ENCODE results near the genes PYGO1 and AQP9.

- PRO-cap = bidirectional peak, plus-strand start at chr15:55588567, minus-strand start at chr15:55588345
- RAMPAGE, long total RNA, 4 experiments = no peak in any of the 4 experiments
Measured at GRCh38 chr15:55588052-55588705, at the start of gene PYGO1. Gene PYGO1 (minus strand): TSS chr15:55588345.

- PRO-cap = unidirectional peak, plus-strand start at chr15:55652658
- RAMPAGE, long total RNA, 4 experiments = no peak in any of the 4 experiments
Measured at GRCh38 chr15:55652186-55652891, 64.2 kb upstream of the PYGO1 start.

GRCh38 chr15:55737217-55737963 lies 5.6 kb downstream of the PRTG start:
- PRO-cap = no peak
- RAMPAGE, long total RNA, 4 experiments = no peak in any of the 4 experiments

DNA sequence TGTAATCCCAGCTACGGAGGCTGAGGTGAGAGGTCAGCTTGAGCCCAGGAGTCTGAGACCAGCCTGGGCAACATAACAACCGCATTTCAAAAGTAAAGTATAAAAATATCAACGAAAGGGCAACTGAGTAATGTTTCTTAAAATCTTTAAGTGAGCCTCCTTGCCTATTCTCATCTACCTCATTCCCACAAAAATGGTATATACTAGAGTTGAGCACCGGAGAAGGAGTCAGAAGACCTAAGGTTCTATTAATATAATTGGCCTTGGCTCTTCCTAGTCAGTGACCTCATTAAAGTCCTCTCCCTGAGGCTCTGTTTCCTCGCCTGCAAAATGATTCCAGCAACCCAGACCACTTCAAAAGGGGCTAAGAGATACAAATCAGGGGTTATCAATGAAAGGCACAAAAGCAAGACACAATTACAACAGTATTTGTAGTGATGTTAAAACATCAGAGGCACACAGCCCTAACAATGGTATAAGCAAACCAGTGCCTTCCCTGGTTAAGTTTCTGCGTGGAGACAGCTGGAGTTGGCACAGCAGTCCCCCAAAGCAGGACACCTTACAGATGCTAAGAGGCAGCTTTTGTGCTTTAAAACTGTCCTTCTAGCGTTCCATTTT lies 1.3 kb downstream of the ZNF280D start:
- PRO-cap = unidirectional peak, plus-strand start at position 503 of the sequence
- RAMPAGE, long total RNA, 4 experiments = no peak in any of the 4 experiments

DNA sequence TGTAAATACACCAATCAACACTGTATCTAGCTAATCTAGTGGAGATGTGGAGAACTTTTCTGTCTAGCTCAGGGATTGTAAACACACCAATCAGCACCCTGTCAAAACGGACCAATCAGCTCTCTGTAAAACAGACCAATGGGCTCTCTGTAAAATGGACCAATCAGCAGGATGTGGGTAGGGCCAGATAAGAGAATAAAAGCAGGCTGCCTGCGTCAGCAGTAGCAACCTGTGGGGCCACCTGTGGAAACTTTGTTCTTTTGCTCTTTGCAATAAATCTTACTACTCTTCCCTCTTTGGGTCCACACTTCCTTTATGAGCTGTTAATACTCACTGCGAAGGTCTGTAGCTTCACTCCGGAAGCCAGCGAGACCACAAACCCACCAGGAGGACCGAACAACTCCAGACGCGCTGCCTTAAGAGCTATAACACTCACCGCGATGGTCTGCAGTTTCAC lies 47.0 kb upstream of the ZNF280D start:
- PRO-cap = no peak
- RAMPAGE, long total RNA, 4 experiments = no peak in any of the 4 experiments

DNA sequence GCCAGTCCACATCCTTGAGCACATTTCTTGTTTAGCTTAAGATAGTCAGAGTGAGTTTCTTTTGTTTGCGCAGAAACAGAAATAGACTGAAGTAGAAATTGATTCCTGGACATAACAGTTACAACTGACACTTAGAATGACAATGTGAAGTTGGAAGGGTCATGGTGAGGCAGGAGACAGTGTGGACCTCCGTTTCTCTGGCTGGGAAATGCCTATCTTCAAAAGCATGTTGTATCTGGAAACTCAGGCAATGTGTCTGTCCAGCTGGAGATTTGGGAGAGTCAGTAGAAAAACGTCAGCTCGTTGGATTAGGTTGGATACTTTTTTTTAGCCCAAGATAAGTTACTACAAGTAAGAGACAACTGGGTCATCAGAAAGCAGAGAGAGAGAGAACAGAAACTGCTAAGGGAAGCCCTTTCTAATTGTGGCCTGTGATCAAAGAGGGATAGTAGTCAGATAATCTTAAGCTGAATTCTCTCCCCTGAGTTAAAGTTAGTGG lies 78.8 kb upstream of the ZNF280D start:
- PRO-cap = no peak
- RAMPAGE, long total RNA, 4 experiments = no peak in any of the 4 experiments

DNA sequence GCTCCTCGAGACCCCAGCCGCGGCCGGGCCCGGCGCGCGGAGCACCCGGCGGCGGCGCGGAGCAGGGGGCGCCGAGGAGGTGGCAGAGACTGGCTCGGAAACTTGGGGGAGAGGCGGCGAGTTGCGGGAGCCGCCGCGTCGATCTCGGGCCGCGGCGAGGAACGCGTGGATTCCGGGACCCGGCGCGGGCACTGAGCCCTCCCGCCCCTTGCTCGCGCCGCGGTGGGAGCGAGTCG lies 1.0 kb downstream of the TCF12 start:
- PRO-cap = no peak
- RAMPAGE, long total RNA, 4 experiments = no peak in any of the 4 experiments

DNA sequence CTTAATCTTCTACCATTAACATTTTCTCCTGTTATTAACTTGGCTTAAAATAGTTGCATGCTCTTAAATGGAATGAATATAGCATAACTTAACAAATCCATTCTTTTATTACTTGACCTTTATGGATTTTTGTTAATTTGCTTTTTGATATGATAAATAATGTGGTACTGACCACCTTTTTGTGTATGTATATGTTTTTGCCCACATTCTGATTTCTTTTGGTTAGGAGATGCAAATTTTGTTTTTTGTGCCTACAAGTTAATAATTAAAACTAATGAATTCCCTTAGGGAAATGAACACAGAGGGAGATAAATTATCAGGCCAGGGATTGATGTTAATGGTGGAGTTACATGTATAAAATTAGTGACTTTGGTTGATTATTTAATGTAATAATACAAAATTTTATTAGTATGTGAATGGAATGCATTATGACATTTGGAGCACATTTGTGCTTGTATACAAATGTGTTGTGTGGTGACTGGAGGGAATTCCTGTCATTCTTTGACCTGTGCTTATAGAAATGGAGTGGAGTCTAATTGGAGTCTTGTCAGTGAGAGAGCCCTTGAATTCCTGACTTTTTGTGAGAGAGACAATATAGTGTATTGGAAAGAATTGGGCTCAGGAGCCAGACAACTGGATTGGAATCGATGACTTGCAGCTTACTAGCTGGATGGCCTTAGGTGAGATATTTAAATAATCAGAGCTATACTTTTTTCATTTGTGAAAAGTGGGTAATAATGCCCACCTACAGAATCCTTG lies 9.2 kb downstream of the TCF12 start:
- PRO-cap = no peak
- RAMPAGE, long total RNA, 4 experiments = no peak in any of the 4 experiments

DNA sequence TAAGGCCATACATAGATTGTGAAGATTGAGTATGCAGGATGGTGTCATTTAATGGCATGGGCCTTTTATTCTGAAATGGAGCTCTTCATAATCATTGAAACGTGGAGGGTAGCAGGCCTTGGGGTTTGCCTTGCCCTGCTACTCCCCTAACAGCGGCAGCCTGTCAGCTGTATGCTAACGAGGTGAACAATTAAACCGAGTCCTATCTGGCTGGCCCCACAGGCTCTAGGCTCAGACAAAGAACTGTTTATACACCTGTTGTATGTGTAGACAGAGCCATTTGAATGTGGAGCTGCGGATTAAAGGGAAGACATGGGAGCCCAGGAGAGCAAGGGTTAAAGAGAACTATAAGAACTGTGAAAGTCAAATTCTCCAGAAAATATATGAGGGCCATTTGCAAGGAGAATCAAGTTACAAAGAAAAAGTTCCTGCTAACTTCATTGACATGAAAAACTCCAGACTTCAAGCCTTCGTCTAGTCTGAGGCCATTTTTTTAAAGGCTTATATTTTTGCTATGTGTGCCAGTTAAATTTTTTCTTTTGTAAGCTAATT lies 116.7 kb upstream of the CGNL1 start:
- PRO-cap = no peak
- RAMPAGE, long total RNA, 4 experiments = no peak in any of the 4 experiments

DNA sequence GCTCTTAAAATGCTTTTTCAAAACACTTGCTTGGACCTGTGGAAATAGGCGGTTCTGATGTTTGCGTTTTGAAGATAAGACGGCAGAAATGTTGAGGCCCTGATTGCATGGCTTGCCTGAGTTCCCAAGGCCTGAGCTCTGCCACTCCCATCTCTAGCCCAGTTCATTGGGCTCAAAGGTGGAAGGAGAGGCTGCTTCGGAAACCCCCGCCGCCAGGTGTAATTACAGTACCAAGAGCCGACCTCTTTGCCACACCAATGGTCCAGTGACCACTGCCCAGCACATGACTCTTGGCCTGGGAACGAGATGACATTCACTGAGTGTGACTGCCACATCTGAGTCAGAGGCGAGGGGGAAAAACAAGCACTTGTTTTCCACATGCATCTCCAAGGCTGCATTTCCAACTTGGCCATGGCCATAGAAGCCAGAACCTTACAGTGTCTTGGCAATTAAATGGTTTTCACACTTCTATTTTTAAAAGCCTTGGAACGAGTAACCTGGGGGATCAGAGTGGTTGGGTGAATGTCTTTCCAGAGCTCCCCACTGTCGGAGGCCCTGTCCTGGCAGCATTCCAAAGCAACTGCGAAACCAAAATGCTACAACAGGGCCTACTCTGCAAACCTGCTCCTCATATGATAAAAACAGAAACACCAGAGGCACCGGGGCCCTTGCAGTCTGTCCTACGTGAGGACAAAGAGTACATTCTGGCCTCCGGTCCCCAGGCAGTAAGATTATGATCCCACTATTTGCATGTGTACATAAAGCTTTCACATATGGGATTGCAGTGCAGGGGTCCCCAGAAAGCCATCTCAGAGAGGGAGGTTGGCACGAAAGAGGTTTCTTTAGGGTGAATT lies 63.7 kb upstream of the CGNL1 start:
- PRO-cap = bidirectional peak, plus-strand start at position 338 of the sequence, minus-strand start at position 140 of the sequence
- RAMPAGE, long total RNA, 4 experiments = no peak in any of the 4 experiments

DNA sequence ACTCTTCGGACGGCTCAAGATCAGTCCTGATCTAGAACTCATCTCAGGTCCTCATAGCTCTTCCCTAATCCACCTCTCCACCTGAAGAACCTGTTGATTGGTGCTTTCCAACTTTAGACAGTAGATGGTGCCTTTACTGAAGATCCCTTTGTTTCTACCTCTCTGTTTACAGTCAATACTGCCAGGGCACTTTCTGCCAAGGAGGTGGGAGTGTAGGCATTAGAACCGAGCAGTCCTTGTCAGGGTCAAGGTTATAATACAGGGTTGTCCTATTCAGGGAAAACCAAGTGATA lies 1.2 kb downstream of the CGNL1 start:
- PRO-cap = no peak
- RAMPAGE, long total RNA, 4 experiments = no peak in any of the 4 experiments

DNA sequence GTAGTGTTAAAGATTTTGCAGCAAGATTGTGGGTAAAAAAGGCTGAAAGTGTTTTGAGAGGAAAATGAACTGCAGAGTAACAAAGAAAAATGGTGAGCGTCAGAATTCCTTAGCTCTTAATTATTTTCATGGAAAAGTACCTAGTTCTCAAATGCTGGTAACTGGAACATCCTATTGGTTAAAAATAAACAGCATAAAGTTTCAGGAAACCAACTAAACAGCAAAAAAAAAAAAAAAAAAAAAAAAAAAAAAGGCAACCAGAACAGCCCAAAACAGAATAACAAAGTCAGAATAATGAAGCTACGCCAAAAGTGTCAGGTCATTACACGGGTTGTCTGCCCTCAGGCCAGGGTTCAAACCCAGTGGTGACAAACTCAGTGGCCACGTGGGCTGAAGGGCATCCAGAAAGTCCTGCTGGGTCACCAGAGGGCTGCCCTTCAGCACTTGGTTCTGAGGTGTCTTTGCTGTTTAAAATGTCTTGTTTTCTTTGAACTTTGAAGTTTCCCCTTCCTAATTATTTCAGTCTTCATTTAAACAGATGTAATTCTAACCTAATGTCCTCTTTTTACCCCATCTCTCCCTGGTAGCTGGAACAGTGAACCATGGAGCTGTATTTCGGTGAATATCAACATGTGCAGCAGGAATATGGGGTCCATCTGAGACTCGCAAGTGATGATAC lies 61.2 kb downstream of the CGNL1 start:
- PRO-cap = no peak
- RAMPAGE, long total RNA, 4 experiments = no peak in any of the 4 experiments

DNA sequence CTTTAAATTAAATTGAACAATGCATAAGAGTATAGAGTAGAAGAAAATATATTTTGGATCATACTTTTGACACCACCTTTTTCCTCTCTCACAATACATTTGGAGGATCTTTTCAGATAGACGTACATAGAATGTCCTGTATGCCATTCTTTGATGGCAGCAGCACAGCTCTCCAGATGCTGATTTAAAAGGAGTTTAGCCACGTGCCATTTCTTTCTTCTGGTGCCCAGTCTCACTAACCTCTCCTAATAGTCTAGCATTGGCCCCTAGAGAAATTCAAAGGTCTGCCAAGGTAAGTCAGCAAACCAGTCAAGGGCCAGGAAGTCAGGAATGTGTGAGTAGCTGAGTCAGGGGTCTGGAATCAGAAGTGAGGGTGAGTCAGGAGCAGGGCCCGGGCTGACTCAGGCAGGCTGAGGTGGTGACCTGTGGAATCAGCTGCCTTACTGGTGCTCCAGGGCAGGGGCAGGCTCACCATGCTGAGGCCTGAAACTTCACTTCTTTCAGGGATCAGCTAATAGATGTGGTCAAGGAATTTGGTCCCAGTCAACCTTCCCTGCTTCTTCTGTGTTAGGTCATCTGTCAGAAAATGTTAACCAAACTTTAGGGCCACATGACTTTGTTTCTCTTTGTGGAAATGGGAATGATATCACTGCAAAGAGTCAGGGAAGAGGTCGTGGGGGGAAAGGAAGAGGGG lies 105.9 kb upstream of the MYZAP start:
- PRO-cap = no peak
- RAMPAGE, long total RNA, 4 experiments = no peak in any of the 4 experiments

DNA sequence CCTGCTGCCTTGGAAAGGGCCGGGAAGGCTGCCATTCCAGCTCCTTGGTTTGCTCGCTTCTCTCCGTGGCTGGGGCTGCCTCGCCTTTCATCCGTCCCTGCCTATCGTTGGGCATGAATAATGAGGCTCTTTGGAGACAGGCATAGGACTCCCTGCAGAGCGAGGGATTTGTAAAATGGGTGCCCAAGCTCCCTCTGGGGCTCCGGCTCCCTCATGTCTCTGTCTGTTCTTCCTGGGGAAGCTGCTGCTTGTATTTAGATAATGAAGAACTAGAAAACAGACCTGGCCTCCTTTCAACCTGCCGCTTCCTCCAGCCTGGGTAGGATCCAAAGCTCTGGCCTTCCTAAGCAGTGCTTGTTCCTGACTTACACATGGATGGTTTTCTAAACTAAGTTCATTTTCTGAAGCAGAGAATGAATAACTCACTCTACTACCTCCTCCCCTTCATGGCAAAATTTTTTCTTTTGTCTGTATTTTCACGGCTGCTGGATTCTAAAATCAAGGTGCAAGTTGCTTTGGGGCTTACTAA lies 37.0 kb upstream of the MYZAP start:
- PRO-cap = no peak
- RAMPAGE, long total RNA, 4 experiments = no peak in any of the 4 experiments

- PRO-cap = no peak
- RAMPAGE, long total RNA, 4 experiments = no peak in any of the 4 experiments
Measured at GRCh38 chr15:57561320-57561724, 30.4 kb upstream of the MYZAP start.

- PRO-cap = no peak
- RAMPAGE, long total RNA, 4 experiments = no peak in any of the 4 experiments
Measured at GRCh38 chr15:57647464-57648089, 55.9 kb downstream of the MYZAP start.

DNA sequence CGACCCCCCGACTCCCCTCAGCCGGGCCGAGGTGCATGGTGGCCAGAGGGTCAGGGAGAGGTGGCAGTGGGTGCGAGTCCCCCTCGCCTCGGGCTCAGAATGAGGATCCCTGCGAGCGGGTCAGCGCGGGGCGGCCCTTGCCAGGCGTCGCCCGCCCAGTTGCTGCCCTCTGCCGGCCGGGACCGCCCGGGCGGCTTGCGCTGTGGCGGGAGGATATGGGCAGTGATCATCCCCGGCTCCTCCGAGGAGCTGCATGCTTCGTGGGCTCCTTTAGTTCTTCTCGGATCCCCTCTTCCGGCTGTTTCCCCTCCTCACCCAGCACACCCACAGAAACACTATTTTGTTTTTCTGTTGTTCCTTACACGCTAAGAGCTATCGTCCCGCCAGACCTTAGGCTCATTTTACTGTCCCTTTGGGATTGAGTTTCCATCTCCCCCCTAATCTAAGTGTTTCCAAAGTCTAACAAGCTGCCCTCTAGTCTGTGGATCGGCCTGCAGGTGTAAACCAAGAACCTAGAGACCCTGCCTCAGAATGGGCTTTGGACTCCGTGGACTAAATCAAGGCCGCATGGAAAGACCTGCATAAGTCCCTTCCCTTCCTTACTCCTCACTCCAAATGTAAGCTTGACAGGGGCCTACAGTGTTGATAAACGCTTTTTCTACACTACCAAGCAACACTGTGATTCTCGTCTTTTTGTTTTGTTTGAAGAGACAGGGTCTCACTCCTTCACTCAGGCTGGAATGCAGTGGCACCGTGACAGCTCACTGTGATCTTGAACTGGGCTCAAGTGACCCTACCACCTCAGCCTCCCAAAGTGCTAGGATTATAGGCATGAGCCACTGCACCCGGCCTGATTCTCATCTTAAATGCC lies 1.0 kb upstream of the ALDH1A2 start:
- PRO-cap = unidirectional peak, minus-strand start at position 91 of the sequence
- RAMPAGE, long total RNA, 4 experiments = no peak in any of the 4 experiments

DNA sequence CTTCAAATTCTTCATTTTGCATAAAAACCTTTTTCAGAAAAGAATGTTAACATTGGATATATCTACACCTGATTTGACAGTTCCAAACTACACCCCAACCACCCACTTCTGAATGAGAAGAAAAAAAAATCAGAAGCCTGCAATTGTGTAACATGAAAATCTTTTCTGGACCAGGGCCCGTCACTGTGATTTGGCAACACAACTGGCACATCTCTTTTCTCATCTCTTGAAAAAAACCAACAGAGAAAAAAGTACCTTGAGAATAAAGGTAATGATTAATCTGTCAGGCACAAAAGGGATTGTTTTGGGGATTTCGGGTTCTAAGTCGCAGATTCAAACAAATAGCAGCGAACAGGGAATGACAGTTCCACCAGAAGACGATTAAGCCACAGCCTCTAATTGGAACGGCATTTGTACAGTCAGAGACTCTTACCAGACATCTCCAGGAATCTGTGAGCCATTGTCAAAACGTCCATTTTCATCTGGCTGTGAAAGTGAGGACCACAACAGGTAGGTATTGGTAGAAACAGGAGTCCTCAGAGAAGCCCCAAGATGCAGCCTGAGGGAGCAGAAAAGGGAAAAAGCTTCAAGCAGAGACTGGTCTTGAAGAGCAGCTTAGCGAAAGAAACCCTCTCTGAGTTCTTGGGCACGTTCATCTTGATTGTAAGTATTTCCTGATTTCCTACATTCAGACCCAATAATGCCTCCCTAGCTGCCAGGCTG lies at the start of gene AQP9:
Gene AQP9, plus strand, starts transcription at position 368 of the 723 bp plus-strand sequence.
- PRO-cap = no peak
- RAMPAGE, long total RNA, 4 experiments = no peak in any of the 4 experiments

DNA sequence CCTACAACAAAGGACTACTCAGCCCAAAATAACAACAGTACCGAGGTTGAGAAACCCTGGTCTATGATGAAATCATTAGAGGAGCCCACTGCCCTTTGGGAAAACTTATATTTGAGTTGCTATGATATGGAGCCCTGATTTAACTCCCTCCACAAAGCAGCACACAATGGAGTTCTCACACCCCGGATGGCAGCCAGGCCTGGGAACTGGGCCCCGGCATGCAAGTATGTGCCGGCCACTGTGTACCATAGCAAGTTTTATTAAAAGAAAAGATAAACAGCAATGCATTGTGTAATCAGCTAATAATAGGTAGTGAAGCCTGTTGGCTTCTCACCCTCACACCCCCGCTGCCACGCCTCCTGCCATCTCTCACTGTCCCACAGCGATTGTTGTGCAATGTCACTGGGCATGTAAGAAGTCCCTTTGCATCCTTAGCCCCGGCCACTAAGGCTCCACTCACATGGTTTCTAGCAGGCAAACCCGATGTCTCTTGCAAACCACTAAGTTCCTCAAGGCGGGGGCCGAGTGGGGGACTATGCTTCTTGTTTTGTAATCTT lies 109.9 kb downstream of the AQP9 start:
- PRO-cap = no peak
- RAMPAGE, long total RNA, 4 experiments = no peak in any of the 4 experiments

DNA sequence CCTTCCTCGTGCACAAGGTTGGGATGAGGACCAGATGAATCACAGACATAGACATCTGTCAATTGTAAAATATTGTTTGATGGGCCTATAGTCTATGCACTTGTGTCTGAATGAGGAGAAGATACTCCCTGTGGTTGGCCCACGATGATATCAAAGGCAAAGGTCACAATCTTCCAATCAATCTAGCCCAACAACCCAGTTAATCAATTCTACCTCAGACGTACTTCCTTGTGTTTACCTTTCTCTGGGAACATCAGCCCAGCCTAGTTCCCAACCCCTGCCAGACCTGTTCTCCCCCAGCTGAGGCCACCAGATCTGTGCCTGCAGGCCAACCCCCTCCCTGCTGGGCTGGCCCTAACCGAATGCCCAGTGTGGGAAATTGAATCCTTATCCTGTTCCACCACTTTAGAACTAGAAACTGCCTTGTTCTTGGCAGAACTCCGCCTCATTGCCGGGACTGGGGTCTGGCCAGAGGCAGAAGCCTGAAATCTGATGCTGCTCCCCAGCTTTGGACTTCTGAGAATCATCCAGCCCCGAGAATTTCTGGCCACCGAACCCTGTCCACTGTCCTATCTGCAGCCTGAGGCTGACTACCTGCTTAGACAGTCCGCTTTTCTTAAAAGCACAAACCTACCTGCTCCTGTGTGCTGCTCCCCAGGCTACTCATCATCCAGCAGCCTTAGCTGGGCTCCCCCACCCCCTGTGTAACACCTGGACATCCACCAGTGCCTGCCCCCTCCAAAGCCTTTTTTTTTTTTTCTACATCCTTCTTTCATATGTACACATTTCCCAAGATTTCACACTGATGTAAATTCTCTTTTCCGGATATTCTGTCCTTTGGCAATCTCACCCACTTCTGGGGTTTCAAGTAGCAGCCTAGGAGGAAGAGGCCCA lies 101.5 kb upstream of the LIPC start:
- PRO-cap = no peak
- RAMPAGE, long total RNA, 4 experiments = no peak in any of the 4 experiments

All from Peyer's patch (tissue), 4 donors.